Cardiac fibroblast (primary cell): ENCODE measurements around the genes OR2A5, CTAGE8 and EZH2.

DNA sequence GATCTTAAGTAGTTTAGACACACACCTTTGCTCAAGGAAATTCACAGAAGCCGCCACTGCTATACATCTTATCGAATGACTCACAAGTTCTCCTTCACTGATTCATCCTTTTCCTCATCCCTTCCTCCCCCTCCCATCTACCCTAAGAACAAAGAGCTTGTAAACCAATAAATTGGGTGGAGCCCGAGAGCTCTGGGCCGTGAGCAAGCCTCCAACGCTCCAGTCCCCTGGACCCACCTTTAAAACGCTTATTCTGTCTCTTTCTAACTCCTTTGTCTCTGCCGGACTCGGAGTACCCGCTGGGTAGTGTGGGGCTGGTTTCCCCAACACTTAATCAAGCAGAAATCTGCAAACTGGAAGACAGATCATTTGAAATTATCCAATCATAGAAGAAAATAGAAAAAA is 5.3 kb upstream of the TAS2R41 start:
- RRBS: no CpG with 5 or more reads among the region's 9 CpGs

- RRBS: no CpG with 5 or more reads among the region's 1 CpG
Observed at GRCh38 chr7:144048770-144049053, at the start of gene OR2A5. TSS of gene OR2A5 (plus strand) at chr7:144048948.

DNA sequence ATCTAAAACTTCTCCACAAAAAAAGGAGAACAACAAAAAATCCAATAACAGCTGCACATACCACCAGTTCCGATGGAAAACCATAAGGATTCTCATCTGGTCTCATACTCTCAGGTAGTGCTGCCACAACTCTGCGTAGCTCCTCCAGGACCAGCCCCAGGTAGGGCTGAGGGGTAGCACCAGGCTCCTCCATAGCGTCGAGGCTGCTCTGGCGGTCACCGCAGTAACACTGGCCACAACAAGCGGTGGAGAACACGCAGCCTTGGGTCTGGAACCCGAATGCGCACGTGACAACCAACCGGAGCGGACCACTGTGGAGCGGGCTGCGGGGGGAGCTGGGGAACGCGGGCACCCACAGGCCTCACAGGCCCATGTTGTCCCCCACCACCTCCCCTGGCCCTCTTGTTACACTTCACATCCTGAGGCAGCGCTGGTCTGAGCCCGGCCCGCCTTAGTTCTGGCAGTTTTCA is at the start of gene CTAGE8:
Gene CTAGE8, minus strand, starts transcription at position 231 of the 470 bp plus-strand sequence.
- RRBS: no CpG with 5 or more reads among the region's 20 CpGs

- RRBS: no CpG with 5 or more reads among the region's 12 CpGs
Observed at GRCh38 chr7:145845243-145846008, 271.2 kb upstream of the CNTNAP2 start.

DNA sequence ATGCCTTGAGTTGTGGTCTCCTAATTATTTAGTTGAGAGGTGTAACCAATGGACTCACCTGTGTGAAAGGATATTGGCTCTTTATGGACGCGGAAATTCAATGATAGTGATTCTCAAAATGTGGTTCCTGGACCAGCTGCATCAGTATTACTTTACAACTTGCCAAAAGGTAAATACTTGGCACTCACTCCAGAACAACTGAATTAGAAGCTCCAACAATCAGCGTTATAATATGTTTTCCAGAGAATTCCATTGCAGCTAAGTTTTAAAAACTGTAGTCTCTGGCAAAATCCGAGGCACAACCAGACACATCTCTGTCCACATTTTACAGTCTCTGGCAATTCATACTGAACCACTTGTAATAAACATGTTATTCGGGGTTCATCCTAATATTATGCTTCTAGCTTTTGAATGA is 1144.1 kb downstream of the CNTNAP2 start:
- RRBS: no CpG with 5 or more reads among the region's 5 CpGs

DNA sequence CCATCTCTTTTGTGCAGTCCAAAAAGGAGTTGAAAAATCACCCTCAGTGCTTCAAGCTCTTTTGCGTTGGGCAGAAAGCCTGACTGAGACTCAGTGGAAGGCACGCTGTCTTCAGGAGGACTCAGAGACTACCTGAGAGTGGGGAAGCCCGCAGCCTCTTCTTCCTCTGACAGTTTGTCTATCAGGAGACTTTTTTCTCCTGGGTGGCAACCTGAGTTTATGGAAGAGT is 436.5 kb upstream of the C7orf33 start:
- RRBS: no CpG with 5 or more reads among the region's 3 CpGs

DNA sequence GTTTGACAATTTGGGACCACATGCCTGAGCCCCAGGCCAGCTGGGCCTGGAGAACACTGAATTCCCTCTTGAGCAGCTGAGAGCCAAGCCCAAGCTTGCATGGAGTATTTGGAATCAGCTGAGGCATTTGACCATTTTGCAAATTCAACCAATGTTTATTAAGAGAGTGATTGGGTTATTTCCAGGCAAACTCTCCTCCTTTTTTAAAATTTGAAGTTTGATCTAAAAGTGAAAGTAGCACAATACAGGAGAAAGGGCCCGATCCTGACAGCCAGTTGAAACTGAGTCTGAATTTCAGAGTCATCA is 109.8 kb upstream of the C7orf33 start:
- RRBS: no CpG with 5 or more reads among the region's 1 CpG

DNA sequence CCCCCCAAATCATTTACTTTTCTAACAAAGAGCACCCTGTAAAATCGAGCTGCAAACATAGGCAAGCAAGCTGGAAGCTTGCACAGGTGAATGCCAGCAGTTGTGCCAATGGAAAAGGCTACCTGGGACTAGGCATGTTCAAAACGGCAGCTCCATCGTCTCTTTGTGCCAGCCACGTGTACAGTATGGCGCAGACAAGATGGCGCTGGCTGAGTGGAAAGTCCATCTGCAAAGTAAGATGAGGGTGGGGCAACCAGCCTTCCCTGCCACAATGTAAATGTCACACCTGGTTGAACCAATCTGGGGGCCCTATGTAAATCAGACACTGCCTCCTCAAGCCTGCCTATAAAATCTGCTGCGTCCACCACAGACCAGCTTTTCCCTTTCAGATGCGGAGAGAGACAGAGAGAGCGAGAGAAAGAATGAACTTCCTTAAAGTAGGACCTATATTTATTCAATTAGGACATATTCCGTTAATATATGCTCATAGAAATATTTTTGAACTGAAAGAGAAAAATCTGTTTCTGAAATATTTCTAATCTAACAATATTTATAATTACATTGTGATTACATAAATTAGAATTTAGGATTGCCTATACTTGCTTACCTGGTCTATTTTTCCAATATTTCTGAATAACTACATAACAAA is 18.4 kb upstream of the C7orf33 start:
- RRBS: no CpG with 5 or more reads among the region's 10 CpGs

- RRBS: no CpG with 5 or more reads among the region's 17 CpGs
Observed at GRCh38 chr7:148697338-148697969, 1.2 kb upstream of the CUL1 start.

DNA sequence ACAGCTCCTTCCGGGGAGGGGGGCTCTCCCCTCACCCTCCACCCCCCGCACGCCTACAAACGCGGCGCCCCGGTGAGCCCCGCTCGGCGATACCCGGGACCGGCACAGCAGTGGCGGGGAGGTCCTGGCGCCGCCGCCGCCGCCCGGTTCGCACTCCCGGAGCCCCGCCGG is 239 bp downstream of the EZH2 start:
- RRBS: 1% methylated on average over 15 of the region's 23 CpGs

DNA sequence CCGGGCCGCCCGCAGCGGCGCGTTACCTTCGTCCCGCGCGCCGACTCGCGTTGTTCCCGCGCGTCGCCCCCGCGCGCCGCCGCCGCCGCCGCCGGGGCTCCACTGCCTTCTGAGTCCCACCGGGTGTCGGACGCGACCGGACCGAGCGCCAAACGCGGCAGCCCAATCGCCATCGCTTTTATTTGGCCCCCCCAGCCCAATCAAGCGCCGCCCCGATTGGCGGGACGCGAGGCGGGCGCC is at the start of gene EZH2:
Gene EZH2, minus strand, starts transcription at position 154 of the 240 bp plus-strand sequence.
- RRBS: 1% methylated on average over 12 of the region's 45 CpGs

- RRBS: no CpG with 5 or more reads among the region's 12 CpGs
Observed at GRCh38 chr7:148979693-148980250, 48.5 kb downstream of the PDIA4 start.

DNA sequence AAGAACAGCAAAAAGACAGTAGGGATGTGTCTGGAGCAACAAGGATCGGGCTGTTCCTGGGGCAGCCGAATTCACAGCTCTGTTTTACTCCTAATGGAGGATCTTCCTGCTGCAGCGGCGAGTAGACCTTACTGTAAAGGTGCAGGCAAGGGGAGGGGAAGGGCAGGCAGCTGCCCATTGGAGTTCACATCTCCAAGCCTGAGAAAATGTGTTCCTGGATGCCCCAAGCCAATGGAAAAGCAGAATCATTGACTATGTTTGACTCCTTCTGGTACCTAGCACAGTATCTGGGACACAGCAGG is 40.4 kb downstream of the PDIA4 start:
- RRBS: no CpG with 5 or more reads among the region's 4 CpGs

GRCh38 chr7:149005122-149005636 is 23.1 kb downstream of the PDIA4 start:
- RRBS: no CpG with 5 or more reads among the region's 15 CpGs

DNA sequence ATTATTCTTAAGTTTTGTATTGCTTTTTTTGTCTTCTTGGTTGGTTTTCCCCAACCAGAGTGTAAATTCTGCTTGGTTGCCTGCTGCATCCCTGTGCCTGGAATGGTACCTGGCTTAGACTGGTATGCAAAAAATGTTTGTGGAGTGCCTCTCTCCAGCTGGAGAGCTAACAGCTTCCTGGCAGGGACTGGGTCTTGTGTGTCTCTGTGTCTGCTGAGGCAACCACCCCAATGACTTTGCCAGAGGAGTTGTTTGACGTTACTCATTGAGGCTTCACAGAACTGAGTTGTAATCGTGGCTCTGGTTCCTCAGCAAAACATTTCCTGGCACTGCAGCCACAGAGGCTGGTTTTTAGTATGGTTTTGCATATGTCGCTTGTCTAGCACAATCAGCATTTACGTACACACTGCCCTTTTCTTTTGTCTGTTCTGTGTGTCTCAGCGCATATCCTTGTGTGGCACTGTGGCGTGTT is 7.4 kb downstream of the ZNF282 start:
- RRBS: no CpG with 5 or more reads among the region's 6 CpGs

DNA sequence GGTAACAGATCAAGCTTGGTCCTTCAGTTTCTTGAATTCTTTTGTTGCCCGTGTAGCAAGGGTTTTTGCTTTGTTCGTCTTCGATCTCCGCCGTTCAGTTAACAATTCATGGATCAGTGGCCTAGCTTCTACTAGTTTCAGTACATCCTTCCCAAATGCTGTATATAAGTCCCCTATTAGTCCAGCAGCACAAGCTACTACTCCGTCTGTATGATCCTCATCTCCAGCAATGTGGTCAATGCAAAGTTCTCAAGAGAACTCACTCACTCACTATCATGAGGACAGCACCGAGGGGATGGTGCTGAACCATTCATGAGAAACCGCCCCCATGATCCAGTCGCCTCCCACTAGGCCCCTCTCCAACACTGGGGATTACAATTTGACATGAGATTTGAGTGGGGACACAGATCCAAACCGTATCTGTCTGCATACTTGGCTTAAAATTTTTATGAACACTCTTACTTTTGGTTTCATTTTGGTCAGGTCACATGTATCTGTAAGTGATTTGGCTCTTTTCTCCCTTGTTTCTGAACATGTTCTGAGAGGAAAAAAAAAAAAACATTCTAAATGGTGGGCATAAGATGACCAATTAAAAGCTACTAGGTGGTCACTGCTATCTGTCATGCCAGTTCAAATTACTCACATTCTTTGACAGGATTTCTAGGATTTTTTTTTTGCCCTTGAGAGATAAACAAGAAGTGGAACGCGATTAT is 60.0 kb downstream of the ZNF783 start:
- RRBS: no CpG with 5 or more reads among the region's 12 CpGs

GRCh38 chr7:149375600-149376128 is 85.2 kb downstream of the ZNF777 start:
- RRBS: no CpG with 5 or more reads among the region's 3 CpGs

DNA sequence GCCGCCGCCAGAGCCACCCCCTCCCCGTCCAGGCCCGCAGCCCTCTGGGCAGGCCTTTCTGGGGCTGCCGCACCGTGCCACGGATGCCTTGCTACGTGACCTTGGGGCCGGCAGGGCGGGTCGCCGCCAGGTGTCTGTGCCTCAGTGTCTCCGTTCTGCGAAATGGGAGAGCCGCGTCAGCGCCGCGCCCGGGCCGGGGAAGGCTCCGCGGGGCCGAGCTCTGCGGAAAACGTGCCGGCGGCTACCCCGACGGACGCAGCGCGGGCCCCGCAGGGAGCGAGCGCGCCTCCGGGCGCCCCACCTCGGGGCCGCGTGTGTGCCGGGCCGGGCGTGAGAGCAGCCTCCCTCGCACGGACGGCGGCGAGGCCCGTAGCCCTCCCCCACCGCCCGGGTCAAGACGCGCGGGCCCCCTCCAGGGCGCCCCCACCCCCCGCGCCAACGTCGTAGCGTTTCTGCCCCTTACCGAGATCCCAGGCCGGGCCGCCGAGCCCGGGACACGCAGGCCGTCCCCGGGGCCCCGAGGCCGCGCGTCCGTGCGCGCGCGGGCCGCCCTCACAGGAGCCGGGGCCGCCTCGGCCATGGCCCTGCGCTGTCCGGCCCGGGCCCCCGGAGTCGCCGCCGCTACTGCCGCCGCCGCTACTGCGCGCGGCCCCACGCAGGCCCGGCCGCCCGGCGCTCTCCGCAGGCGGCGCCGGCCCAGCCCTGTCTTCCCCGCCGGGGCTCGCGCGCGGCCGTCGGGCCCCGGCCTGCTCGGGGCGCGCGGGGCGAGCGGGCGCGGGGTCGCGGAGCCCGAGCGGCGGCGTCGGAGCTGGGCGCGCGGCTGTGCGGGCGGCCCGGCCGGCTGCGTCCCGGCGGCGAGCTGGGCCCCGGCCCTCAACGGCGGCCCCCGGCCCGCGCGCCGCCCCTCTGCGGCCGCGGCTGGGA is 1.0 kb downstream of the ZNF777 start:
- RRBS: 1% methylated on average over 92 of the region's 151 CpGs

- RRBS: no CpG with 5 or more reads among the region's 7 CpGs
Observed at GRCh38 chr7:149583942-149584819, 86.6 kb upstream of the ZNF746 start.

DNA sequence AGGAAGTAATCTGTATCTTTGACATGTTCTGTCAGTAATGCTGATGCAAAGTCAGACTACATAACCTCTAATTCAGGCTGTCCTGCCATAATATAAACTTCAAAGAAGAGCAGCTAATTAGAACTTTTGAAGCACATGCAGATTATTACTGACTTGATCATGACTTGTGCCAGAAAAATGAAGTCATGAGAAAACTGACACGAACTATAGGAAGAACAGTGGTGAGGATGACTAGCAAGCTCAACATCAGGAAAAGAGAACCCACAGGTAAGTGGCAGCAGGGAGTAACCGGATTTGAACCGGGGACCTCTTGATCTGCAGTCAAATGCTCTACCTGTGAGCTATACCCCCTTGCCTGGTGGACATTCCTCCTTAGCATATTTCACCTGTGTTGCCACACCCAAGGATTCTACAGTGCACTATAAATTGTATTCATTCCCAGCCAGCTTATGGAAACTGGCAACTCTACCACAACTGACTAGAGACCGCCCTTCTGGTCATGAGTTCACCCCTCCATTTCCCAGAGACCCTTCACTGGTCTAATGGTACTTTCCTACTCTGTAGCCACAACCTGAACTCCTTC is 97.4 kb upstream of the ZNF746 start:
- RRBS: no CpG with 5 or more reads among the region's 4 CpGs